ENCODE results near the genes CCR3, LTF and PRSS50.

DNA sequence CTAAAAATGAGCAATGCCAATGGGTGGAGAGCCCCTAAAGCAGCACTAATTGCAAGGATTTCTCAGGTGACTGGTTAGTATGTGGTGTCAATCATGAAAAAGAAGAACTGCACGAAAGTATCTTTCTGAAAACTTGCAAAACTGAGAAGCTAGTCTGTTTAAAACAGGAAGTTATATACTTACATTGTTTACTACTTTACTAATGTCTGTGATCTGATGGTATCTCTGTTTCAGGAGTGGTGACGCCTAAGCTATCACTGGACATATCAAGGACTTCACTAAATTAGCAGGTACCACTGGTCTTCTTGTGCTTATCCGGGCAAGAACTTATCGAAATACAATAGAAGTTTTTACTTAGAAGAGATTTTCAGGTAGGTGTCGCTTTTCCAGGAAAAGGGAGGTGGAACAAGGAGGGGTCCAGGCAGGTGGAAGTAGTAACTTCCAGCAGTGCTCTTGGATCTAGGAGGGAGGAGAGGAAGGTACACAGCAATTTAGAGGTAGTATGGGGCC lies at the start of gene CCR3:
Gene CCR3, plus strand, starts transcription at position 293 of the 510 bp plus-strand sequence.
- PRO-cap, 10 experiments, result no peak in any of the 10 experiments

DNA sequence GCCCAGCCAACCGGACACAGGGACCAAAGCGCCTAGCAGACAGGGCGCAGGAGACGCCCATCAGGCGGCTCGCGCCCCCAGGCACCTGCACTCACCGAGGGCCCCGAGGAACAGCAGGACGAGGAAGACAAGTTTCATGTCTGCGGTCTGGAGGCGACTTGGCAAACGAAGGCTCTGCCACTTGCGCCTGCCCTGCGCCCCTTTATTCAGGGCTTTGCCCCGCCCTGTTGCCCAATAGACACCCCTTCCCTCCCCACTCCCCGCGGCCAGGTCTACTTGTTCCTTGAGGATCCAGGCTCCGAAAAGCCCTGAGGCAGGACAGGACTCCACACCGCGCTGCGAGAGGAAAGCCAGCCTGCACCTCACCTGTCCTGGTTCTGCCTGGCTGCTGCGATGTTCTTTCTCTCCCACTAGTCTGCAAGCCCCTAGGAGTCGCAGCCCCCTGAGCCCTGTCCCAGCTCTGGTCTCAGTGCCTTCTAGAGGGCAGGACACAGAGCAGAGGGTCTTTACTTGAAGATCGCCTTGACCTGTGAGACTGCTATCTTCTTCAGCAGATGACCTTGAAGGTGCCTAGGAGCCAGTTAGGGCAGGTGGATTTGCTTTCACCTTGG lies at the start of gene LTF:
Gene LTF, minus strand, starts transcription at position 176 of the 611 bp plus-strand sequence.
- PRO-cap, 10 experiments, result peak in 5 of 10 experiments; most common minus-strand start position 176 of the sequence (in 5)

GRCh38 chr3:46488634-46489401 lies 9.0 kb upstream of the RTP3 start:
- PRO-cap, 10 experiments, result peak in 1 of 10 experiments; most common plus-strand start chr3:46488901 (in 1)

DNA sequence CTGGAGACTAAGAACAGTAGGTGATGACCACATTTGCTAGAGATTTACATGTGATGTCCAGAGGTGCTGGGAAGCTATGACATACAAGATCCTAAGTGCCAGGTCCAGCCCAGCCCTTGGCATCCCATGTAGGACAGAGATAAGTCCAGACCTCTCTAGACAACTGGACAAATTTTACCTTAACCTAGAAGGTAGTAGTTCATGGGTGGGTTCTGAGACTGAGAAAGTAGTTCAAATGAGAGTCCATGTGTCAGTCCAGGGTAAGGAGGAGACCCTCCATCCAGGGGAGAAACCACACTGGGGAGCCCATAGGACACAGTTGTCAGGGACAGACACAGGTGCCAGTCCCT lies 6.2 kb downstream of the LRRC2 start:
- PRO-cap, 10 experiments, result no peak in any of the 10 experiments

GRCh38 chr3:46576860-46577516 lies 600 bp upstream of the TDGF1 start:
- PRO-cap, 10 experiments, result no peak in any of the 10 experiments

DNA sequence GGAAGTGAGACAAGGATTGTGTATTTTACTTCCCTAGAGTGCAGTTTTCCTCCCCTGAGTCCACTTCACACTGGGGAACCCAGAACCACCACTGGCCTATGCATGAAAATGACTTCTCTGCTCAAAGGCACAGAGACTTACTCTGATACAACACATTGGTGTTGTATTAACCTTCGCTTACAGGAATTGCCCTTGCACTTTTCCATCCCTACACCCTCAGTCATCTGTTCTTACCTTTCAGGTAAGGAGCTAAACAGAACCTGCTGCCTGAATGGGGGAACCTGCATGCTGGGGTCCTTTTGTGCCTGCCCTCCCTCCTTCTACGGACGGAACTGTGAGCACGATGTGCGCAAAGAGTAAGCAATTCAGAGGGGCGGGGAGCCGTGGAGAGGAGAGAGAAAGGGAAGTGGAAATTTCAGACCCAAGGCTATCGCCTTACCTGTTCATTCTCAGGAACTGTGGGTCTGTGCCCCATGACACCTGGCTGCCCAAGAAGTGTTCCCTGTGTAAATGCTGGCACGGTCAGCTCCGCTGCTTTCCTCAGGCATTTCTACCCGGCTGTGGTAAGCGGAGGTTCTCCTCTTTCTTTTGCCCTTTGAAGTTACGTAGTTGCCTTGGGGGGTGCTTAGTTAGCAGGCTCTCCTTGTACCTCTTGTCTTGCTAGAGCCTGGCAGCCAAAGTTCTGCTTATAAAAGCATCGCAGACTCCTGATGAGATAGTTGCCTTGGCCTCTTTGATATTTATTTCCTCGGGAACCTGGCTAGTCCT lies 2.1 kb downstream of the TDGF1 start:
- PRO-cap, 10 experiments, result no peak in any of the 10 experiments

DNA sequence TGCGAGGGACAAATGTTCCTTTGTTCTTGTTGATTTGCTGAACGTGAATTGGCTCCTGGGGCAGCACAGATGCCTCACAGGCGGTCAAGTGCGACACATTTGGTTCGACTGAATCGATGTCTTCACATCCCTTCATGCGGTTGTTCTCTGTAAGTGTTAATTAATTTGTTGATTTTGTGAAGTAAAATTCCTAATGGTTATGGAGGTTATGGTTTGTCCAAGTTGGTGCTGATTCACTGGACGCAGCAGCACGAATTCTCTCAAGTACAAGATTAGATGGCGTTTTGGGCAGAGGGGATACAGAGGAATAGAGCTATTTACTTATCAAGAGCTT lies 192 bp downstream of the FAM240A start:
- PRO-cap, 10 experiments, result no peak in any of the 10 experiments

DNA sequence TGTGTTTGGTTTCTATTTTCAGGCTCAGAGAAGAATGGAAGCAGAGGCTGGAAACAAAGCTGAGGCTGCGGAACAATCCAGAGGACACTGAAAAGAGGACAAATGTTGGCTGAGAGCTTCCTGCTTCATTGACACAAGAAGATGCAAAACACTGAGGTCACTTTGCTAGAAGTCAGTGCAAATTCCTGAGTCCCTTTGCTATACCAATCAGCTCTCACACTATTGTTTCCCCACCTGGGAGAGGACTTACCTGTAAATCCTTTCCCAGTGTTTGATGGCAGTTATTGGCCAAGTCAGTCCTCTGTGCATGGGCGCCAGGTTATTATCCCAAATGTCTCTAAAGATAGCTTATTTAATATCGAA lies 12.8 kb downstream of the FAM240A start:
- PRO-cap, 10 experiments, result no peak in any of the 10 experiments

GRCh38 chr3:46693970-46694377 lies 495 bp upstream of the ALS2CL start:
- PRO-cap, 10 experiments, result peak in 3 of 10 experiments; most common minus-strand start chr3:46694056 (in 3)

DNA sequence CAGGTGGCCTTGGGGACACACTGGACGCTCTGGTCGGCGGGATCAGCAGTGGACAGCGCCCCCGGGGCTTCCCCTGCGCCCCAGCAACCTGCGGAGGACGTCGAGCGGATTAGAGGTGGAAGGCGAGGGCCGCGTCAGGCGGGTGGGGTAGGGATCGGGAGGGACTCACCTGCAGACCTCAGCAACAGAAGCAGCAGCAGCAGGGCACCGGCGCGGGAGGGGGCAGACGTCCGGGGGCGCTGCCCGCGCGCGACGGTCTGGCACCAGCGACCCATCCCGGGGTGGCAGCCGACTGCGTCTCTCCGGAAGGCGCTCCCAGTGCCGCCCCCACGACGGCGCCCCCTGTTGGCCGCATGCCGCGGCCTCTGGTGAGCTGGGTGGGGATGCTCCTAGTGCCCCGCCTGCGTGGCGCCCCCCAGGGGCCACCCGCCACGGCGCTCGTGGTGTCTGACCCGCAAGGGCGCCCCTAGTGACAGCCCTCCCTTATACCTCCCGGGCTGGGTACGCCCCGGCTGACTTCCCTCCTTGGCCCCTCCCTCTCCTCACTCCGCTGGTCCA lies at the start of gene PRSS50:
Gene PRSS50, minus strand, starts transcription at position 320 of the 558 bp plus-strand sequence.
- PRO-cap, 10 experiments, result no peak in any of the 10 experiments

- PRO-cap, 10 experiments, result no peak in any of the 10 experiments
These were observed 6.3 kb upstream of the PTH1R start for GRCh38 chr3:46871126-46871660.

GRCh38 chr3:46882391-46883176 lies 5.1 kb downstream of the PTH1R start:
- PRO-cap, 10 experiments, result no peak in any of the 10 experiments

GRCh38 chr3:46910141-46911070 lies 32.9 kb downstream of the PTH1R start:
- PRO-cap, 10 experiments, result no peak in any of the 10 experiments

DNA sequence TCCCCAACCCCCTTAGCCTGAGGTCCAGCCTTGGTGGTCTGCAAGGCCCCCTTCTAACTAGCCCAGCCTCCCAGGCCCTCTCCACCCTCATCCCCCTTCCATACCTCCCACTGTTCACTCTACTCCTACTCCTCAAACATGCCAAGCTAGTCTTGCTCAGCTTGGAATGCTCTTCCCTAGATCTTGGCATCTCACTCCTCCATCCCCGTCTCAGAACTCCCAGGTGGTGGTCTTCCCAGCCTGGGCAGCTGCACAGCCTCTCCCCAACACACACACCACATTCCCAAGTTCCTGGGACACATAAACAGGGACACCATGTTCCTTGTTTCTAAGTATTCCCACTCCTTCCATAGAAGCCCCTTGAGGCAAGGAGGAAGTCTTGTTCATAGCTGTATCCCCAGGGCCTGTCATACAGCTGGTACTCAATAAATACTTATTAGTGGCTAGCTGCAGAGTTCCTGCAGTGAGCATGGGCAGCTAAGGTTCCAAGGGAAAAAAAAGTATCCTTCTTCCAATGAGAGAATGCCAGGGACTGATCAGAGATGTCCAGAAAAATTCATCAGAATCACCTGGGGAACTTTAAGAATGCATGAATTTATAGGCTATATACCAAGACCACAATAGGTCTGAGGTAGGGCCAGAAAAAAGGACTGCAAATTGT lies 9.1 kb downstream of the CCDC12 start:
- PRO-cap, 10 experiments, result no peak in any of the 10 experiments

GRCh38 chr3:46970767-46971202 lies 5.8 kb downstream of the CCDC12 start:
- PRO-cap, 10 experiments, result no peak in any of the 10 experiments

DNA sequence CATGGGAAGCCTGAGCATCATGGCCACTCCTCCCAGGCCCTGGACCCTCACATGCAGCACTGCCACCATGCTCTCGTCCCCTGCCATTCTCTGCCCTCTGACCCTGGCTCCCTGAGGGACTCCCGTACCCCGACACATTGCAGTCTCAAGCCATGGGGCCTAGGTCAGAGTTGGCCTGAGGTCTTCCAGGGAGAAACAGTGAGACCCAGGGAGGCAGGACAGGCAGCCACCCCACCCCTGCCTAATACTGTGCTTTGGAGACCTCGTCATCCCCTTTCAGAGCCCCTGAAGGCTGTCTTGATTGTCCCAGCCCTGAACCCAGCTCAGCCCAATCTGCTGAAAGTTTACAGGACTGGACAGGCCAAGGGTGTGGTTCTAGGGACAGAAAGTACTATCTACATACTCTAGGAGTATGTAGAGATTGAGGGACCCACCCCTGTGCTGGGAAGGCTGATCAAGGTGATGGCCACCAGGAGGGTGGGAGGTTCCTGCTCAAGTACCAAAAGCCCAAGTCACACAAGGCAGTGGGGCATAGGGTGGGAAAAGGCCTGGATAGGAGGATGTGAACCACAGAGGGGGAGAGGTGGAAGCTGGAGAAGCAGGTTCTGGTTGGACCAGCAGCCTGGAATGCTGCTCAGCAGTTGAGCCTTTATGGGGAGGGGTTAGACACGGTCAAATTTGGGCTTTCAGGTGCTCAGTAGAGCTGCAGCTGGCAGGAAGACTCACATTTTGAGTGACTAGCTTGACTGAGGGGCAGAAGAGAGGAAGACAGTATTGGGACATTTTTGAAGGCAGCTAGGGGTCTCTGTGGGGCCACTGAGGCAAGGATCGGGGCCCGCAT lies 6.6 kb downstream of the NBEAL2 start:
- PRO-cap, 10 experiments, result no peak in any of the 10 experiments

DNA sequence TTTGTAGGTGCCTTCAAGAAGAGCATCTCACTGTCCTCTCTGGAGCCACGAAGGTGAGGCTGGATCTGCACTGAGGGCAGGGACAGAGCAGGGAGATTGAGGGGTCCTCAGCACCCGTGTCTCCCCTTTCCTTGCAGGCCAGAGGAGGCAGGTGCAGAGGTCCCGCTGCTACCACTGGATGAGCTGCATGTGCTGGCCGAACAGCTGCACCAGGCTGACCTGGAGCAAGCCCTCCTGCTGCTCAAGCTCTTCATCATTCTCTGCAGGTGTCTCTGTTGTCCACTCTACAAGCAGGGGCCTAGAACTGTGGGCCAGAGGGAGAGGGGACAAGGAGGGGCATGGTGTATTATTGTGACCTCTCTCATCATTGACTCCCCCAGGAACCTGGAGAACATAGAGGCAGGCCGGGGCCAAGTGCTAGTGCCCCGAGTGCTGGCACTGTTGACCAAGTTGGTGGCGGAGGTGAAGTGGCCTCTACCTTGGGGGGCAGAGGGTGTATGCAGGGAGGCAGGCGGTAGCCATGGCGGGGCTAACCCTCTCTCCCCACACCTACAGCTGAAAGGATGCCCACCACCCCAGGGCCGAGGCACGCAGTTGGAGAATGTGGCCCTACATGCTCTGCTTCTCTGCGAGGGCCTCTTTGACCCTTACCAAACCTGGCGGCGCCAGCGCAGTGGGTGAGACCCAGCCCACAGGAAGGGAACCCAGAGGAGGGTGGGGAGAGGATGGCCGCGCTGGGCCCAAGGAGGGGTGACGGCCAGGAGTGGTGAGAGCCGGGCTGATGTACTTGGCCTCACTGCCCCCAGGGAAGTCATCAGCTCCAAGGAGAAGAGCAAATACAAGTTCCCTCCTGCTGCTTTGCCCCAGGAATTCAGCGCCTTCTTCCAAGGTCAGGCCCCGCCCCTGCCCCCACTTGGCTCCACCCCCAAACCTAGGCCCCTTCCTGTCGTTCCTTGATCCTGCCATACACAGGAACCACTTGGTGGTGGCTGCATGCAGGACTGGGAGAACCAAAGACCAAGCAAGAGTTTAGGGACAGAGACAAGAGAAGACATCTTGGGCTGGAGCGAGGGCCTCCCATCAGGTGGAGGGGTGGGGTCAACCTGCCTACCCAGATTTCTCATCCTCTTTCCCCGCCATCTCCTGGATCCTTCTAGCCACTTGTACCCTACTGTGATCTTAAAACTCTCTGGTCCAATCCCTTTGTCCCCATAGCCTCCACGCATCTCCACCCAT lies 9.7 kb downstream of the NBEAL2 start:
- PRO-cap, 10 experiments, result peak in 1 of 10 experiments; most common plus-strand start position 971 of the sequence (in 1); most common minus-strand start position 813 of the sequence (in 1)

- PRO-cap, 10 experiments, result no peak in any of the 10 experiments
These were observed 10.9 kb downstream of the NBEAL2 start for GRCh38 chr3:46990022-46991142.

DNA sequence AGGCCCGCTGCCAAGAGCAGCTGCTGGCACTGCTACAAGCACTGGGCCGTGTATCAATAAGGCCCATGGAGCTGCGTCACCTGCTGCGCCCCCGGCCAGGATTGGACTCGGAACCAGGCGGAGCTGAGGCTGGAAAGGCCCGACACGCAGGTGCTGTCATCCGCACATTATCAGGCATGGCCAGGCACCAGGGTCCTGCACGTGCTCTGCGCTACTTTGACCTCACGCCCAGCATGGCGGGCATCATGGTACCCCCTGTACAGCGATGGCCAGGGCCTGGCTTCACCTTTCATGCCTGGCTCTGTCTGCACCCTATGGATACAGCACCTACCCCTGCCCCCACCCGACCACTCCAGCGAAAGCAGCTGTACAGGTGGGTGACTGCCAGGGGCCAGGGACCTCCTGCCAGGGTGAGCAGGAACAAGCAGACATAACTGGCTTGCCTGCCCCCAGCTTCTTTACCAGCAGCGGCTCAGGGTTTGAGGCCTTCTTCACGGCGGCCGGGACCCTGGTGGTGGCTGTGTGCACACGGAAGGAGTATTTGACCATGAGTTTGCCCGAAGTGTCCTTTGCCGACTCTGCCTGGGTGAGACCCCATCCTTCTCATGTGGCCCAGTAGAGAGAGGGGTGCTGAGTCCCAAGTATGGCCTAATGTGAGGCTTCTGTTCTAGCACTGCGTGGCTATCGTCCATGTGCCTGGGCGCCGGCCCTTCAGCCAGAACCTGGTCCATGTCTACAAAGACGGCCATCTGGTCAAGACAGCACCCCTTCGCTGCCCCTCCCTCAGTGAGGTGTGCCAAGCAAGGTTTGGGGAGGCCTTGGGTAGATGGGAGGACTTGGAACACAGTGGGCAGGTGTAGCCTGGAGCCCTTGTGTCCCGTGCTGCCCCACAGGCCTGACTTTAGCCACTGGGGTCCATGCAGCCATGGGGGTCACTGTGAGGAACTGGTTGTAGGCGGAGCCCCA lies 16.1 kb downstream of the NBEAL2 start:
- PRO-cap, 10 experiments, result no peak in any of the 10 experiments

DNA sequence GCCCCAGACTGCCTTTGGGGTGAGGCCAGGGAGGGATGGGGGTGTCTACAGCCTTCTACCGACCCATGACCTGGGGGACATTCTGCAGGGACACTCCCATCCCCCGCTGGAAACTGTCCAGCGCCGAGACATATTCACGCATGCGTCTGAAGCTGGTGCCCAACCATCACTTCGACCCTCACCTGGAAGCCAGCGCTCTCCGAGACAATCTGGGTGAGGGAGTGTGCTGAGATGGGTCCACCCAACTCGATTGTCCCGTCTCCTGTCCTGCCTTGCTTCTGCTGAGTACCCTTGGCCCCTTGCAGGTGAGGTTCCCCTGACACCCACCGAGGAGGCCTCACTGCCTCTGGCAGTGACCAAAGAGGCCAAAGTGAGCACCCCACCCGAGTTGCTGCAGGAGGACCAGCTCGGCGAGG lies 23.4 kb downstream of the NBEAL2 start:
- PRO-cap, 10 experiments, result no peak in any of the 10 experiments

Data from Metastatic Breast Carcinoma in the Brain (tissue), 10 donors.